HTERT-HM (cell line): ENCODE measurements around a stretch of chr17.

- RRBS, result 97% methylated on average over 2 of the region's 11 CpGs
These were observed 59.1 kb downstream of the BAIAP2 start for GRCh38 chr17:81093981-81094576.

DNA sequence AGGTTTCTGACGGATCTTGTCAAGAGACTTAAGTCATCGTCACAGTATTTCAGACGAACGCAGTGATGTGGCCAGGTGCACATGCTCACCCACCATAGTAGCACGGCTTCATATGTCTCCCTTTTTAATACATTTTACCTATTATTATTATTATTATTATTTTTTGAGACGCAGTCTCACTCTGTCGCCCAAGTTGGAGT lies 10.2 kb upstream of the PVALEF start:
- RRBS, result no CpG with 5 or more reads among the region's 7 CpGs

GRCh38 chr17:81240626-81241311 lies 1.7 kb downstream of the NDUFAF8 start:
- RRBS, result no CpG with 5 or more reads among the region's 14 CpGs

DNA sequence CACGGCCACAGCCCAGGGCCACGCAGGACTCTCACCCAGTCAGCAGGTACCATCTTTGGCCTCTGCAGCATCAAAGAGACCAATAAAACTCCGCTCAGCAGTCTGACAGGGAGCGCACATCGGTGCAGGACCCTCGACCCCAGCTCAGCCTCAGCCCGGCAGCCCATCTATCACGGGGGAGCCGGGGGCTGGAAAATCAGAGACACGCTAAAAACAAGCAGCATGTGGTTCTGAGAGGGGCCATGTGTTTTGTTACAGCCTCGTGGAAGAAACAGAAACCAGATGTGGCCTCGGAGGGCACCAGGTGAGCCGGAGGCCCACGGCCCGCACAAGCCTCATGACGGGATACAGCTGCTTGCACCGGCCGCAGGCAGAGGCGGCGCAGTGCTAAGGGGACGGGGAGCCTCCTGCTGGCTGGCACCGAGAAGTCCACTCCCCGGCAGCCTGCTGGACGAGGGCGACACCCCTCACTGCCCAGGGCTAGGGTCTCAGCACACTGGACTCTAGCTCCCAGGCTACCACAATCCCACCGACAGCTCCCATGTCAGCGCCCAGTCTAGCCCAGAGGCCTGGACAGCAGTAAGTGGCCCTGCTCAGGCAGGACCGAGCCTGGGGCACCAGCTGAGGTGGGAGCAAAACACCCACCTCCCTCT lies 19.1 kb downstream of the NDUFAF8 start:
- RRBS, result 90% methylated on average over 10 of the region's 28 CpGs

DNA sequence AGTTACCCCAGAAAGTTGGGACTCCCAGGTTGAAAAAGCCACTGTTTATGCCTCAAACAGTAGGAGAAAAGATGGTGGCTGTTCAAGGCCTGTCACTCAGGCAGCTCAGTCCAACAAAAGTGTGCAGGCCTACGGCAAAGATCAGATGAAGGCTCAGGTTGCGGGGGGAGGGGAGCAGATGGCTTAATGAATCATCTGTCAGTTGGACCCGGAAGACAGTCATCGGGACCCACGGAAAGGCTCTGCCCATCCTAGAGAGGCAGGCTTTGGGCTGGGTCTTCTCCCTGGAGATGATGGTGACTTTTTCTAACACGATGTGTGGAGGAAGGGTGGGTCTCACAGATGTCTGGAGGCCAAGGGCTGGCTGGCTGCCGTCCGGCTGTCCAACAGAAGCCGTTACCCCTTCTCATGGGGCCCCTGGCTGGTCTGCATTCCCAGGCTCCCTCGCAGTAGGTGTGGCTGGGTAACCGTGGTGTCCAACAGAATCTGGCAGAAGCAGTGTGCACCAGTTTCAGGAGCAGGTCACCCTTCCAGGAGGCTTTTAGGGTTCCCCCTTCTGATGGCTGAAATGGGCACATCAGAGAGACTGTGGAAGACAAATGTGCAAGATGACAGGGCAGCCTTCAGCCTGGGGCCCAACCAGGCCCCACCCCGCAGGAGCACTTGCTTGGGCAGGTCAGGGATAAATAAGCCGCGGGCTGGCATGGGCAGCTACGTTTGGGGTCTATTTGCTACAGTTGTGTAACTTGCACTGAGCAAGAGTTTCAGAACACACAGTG lies 45.2 kb upstream of the BAHCC1 start:
- RRBS, result no CpG with 5 or more reads among the region's 15 CpGs

DNA sequence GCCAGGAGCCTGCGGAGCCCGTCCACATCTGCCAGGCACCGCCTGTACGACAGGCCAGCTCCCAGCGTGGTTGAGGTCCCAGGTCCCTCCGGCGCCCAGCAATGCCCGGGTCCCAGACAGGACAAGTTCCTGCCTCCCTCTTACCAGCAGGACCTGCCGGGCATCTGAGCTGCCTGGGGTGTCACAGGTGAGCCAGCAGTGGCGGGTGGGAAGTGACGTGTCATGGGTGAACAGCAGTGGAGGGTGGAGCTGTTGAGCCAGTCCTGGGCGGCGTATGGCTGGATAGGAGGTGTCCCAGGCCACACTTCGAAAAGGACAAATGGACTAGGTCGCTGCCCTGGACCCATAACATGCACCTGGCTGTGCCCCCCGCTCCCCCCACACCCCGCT lies 15.7 kb upstream of the BAHCC1 start:
- RRBS, result 46% methylated on average over 2 of the region's 17 CpGs

- RRBS, result 25% methylated on average over 12 of the region's 21 CpGs
These were observed 7.6 kb upstream of the BAHCC1 start for GRCh38 chr17:81387732-81388028.

GRCh38 chr17:81388029-81388425 lies 7.2 kb upstream of the BAHCC1 start:
- RRBS, result no CpG with 5 or more reads among the region's 11 CpGs

GRCh38 chr17:81396321-81397385 lies 1.4 kb downstream of the BAHCC1 start:
- RRBS, result 1% methylated on average over 40 of the region's 123 CpGs

DNA sequence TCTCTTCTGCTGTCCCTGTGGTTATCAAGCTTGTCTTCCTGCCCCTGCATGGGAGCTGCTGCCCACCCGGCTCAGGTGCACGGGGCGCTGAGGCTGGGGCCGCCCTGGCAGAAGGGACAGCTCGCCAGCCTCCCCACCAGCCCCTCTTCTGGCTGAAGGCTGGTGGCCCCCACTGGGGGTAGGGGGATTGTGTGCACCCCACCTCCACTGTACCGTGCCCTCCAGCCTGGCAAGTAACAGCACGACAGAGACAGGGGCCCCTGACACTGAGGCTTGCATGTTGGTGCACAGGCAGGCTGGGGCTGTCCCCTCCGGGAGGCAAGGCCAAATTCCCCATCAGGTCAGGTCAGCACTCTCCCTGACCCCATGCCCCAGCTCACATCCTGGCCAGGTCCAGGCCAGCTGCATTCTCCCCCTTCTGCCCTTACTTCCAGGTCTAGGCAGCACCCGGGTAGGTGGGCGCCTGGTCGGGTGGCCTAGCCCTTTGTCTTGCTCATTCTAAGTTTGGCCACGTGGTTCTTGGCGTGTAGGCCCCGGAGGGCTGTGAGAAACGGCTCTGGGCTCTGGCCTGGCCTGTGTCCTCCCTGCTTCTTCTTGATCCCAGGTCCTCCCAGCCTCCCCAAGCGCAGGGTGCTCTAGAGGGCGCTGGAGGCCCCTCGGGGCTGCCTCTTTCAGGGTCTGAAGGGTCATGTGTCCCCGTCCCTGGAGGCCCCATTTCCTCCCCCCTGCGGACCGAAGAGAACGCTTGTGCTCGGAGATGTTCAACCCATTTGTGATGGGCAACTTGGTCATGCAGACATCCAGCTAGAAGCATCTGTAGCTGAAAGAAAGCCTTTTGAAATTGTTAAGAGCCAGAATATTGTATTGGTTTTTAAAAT lies 6.5 kb downstream of the BAHCC1 start:
- RRBS, result 10% methylated on average over 6 of the region's 23 CpGs

GRCh38 chr17:81421000-81421614 lies 25.9 kb downstream of the BAHCC1 start:
- RRBS, result 76% methylated on average over 4 of the region's 21 CpGs

DNA sequence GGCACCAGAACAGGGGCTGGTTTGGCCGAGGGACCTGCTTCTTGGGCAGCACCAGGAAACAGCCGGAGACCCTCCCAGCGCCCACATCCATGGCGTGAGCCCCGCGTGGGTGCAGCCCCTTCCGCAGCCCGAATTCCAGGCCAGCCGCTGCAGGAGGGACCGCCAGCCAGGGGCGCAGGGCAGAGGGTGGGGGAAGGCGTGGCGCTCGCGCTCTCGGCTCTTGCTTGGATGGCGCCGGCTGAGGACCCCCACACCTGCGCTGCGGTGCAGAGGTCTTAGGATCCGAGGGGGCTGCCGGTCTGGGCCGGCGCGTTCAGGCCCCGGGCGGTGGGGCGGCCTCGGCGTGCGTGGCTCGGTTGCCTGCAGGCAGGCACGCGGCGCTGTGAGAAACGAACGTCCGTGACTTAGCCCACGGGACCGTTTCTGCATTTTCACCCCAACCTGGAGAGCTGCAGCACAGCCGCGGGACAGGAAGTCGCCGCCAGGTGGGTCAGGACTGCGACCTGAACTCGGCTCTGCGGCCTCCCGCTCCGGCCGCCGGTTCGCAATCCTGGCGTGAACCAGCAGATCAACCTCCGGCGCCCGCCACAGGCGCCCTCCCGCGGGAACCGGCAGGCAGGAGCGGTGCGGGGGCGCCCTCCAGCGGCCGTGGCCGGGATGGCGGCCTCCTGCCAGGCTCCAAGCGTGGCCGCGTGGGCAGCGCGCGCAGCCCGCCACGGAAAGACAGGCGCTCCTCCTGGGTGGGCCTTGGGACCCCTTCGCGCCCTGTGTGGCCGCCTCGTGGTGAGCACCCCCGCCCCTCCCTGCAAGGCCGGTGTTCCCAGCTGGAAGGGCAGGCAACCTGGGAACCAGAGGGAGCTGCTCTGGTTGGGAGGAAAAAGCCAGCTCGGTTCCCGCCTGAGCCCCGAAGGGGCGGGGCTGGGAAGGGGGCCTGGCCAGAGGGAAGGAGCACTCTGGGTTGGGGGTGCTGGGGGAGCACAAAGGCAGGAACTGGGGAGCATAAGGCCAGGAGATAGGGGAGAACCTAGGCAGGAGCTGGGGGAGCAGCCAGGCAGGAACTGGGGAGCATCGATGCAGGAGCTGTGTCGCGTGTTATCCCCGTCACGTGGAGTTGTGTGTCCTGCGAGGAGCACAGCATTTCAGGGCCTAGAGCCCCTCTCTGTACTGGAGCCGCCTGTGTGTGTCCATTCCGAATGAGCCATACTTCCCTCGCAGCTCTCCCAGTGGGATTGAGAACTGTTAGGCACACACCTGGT lies 28.3 kb downstream of the ACTG1 start:
- RRBS, result 5% methylated on average over 23 of the region's 95 CpGs

DNA sequence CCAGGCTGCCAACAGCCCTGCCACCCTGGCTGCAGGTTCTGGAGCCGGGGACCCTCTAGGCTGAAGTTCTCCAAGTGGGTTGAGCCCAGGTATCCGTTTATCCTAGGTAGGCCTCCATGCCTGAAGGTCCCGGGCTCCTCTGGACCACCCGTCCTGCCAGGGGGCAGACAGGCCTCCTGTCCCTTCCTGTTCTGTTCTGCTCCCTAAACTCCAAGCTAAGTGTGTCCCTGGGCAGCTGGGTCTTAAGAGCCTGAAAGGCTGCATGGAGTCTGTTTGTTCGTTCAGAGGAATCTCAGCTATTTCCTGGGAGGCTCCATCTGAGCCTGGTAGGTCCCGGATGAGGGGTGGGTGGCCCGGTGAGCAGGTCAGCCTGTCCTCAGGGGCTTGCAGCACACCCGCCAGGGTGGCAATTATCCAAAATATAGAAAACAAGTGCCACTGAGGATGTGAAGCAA lies 12.6 kb downstream of the ACTG1 start:
- RRBS, result 56% methylated on average over 2 of the region's 8 CpGs

- RRBS, result no CpG with 5 or more reads among the region's 27 CpGs
These were observed 2.4 kb downstream of the ACTG1 start for GRCh38 chr17:81509966-81510861.

GRCh38 chr17:81545422-81546176 lies 6.6 kb downstream of the FAAP100 start:
- RRBS, result 80% methylated on average over 3 of the region's 23 CpGs

DNA sequence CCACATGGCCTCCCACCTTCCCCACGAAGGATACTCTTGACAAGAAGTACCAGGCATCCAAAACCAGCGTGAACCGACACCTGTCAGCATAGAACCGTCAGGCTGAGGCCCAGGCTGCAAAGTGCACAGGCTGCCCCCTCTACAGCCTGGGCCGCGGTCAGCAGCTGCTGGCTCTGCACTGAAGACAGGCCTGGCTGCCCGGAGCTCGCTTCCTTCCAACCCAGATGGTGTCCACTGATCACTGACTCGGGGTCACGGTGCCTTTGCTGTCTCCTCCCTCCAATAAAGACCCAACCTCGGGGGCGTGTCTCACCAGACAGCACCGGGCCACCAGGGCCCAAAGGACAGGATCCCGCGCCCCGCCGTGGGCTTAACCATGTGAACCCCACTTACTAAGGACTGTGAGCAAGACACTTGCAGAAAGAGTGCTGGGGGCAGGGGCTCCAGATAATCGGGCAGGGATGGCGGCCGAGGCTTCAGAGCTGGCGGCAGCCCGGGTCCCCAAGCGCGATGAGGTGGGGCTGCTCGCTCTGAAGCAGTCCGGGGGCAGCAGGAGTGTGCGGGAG lies 731 bp downstream of the FAAP100 start:
- RRBS, result 3% methylated on average over 11 of the region's 27 CpGs

DNA sequence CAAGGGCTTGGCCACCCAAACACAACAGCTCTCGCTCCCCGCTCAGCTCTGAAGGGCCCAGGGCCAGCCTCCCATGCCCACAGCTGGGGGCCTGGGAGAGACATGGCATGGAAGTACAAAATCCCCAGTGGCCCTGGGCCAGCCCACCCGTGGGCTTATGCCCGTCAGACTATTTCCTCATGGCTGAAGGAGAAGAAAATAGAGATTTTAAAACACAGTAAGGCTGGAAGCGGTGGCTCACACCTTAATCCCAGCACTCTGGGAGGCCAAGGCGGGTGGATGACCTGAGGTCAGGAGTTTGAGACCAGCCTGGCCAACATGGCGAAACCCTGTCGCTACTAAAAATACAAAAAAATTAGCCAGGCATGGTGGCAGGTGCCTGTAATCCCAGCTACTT lies 28.7 kb upstream of the FAAP100 start:
- RRBS, result no CpG with 5 or more reads among the region's 8 CpGs

GRCh38 chr17:81628936-81629431 lies 7.9 kb downstream of the NPLOC4 start:
- RRBS, result no CpG with 5 or more reads among the region's 16 CpGs

DNA sequence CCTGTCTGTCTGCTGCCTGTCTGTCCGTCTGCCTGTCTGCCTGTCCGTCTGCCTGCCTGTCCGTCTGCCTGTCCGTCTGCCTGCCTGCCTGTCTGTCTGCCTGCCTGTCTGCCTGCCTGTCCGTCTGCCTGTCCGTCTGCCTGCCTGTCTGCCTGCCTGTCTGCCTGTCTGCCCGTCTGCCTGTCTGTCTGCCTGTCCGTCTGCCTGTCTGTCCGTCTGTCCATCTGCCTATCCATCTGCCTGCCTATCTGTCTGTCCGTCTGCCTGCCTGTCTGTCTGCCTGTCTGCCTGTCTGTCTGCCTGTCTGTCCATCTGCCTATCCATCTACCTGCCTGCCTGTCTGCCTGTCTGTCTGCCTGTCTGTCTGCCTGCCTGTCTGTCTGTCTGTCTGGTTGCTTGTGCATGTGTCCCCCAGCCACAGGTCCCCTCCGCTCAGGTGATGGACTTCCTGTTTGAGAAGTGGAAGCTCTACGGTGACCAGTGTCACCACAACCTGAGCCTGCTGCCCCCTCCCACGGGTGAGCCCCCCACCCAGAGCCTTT lies 5.5 kb downstream of the GCGR start:
- RRBS, result no CpG with 5 or more reads among the region's 13 CpGs

- RRBS, result no CpG with 5 or more reads among the region's 15 CpGs
These were observed 11.4 kb downstream of the MCRIP1 start for GRCh38 chr17:81821642-81822206.